IMR-90 (cell line): ENCODE measurements around a stretch of chr22.

DNA sequence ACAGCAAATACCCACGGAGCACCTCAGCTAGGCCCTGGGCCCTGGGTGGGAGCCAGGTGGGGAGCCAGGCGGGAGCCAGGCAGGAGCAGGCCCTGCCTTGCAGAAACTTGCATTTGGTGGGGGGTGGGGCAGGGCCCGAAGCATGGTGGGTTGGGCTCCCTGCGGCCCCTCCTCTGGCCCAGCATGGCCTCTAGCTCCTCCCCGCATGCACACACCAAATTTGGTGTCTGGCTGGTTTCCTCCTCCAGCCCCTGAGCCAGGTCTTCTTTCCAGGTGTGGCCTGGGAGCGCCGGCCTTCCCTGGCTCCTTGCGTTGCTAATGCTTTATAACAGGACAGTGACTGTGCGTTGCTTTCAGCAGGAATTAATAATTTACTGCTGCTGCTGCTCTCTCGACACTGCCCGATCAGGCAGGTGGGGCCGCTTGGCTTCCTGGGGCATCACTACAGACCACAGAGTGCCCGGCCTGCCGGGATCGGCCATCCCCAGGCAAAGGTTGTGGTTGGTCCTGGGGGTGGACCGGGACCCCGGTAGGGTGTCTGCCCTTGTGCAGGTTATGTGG lies 7.3 kb downstream of the GRAMD4 start:
- RRBS = 91% methylated on average over 4 of the region's 17 CpGs
CAGE:
- cytosol, long polyA plus RNA = no peak
- long polyA plus RNA = no peak
- nucleus, long polyA plus RNA = no peak

GRCh38 chr22:46665159-46665888 lies 45.1 kb downstream of the GRAMD4 start:
- RRBS = 92% methylated on average over 9 of the region's 28 CpGs
CAGE:
- cytosol, long polyA plus RNA = no peak
- long polyA plus RNA = no peak
- nucleus, long polyA plus RNA = no peak

DNA sequence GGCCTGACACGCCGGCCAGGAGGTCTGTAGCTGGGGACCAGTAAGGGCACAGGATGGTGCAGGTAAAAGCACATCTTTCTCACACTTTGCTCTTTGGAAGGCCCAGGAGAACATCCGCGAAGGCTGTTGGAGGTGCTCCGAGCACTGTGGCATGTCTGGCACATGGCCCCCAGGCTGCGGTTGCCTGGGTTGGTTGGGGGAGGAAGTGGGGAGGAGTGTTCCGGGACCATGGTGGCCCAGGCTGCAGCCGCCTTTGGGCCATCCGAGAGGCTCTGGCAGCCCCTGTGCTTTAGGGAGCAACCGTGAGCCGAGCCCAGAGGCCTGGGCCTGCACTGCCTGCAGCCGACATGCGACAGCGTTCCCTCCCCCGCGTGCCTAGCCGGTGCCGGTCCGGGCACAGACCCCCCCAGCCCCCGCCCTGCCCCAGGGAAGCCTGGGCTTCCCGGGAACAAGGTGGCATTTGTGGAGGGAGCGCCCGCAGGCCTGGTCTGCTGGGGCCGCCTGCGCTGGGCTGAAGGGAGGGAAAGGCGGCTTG lies 57.9 kb downstream of the GRAMD4 start:
- RRBS = 91% methylated on average over 3 of the region's 26 CpGs
CAGE:
- cytosol, long polyA plus RNA = no peak
- long polyA plus RNA = no peak
- nucleus, long polyA plus RNA = no peak

- RRBS = no CpG with 5 or more reads among the region's 22 CpGs
CAGE:
- cytosol, long polyA plus RNA = no peak
- long polyA plus RNA = no peak
- nucleus, long polyA plus RNA = no peak
Observed at GRCh38 chr22:46738805-46739714, 1.0 kb upstream of the CERK start.

DNA sequence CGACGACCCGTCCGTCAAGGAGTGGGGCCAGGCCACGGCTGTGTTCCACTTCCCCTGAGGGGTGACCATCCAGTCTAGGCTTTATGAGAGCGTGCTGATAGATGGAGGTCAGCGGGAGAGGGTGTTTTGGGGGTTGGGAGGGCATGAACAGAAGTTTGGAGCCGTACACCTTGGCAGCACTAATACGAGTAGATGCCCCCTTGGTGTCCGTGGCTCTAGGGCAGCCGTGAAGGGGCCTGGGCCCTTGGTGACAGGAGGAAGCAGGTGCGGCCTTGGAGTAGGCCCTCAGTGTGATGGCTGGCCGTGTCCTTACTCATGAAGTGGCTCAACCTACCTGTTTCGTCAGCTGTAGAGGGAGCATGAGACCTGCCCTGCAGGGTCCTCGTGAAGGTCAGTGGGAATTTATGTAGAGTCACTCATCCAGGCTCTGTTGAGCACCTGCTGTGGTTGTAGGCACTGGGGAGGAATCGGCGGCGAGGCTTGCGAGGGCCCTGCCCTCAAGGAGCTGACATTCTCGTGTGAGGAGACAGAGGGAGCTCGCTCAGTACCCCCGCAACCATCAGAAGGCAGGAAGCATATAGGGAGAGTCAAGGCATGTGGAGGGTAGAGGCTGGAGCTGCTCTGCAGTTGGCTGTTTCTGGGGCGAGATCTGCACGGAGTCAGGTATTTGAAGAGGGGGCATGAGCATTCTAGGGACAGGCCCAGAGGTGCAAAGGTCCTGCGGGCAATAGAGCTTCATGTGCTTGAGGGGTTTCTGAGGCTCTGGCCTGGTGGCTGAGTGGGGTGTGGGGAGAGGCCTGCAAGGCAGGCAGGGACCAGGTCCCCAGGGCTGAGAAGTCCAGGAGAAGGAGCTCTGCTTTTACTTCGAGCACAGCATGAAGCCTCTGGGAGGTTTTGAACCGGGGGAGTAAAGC lies 39.6 kb downstream of the TBC1D22A start:
- RRBS = no CpG with 5 or more reads among the region's 27 CpGs
CAGE:
- cytosol, long polyA plus RNA = no peak
- long polyA plus RNA = no peak
- nucleus, long polyA plus RNA = no peak

GRCh38 chr22:46824324-46824995 lies 62.0 kb downstream of the TBC1D22A start:
- RRBS = no CpG with 5 or more reads among the region's 12 CpGs
CAGE:
- cytosol, long polyA plus RNA = no peak
- long polyA plus RNA = no peak
- nucleus, long polyA plus RNA = no peak

DNA sequence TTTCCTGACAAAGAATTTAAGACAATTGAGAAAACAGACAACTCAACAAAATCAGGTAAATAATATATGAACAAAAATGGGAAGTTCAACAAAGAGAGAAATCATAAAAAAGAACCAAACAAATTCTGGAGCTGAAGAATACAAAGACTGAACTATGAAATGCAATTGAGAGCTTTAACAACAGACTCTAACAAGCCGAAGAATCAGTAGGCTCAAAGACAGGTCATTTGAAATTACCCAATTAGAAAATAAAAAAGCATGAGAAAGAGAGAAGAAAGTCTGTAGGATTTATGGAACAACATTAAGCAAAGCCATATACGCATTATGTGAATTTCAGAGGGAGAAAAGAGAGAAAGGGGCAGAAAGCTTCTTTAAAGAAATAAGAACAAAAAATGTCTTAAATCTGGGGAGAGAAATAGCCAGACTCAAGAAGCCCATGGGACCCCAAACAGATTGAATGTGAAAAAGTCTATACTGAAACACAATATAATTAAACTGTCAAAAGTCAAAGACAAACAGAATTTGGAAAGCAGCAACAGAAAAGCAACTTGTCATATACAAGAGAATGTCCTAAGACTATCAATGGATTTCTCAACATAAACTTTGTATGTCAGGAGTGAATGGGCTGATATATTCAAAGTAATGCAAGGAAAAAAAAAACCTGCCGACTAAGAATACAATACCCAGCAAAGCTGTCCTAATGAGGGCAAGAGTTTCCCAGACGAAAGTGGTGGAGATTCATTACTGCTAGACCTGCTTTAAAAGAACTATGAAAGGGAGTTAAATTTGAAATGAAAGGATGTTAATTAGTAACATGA lies 73.1 kb downstream of the TBC1D22A start:
- RRBS = no CpG with 5 or more reads among the region's 4 CpGs
CAGE:
- cytosol, long polyA plus RNA = no peak
- long polyA plus RNA = no peak
- nucleus, long polyA plus RNA = no peak

- RRBS = no CpG with 5 or more reads among the region's 5 CpGs
CAGE:
- cytosol, long polyA plus RNA = no peak
- long polyA plus RNA = no peak
- nucleus, long polyA plus RNA = no peak
Observed at GRCh38 chr22:46912053-46912475, 149.6 kb downstream of the TBC1D22A start.

GRCh38 chr22:46942572-46942880 lies 180.1 kb downstream of the TBC1D22A start:
- RRBS = no CpG with 5 or more reads among the region's 8 CpGs
CAGE:
- cytosol, long polyA plus RNA = no peak
- long polyA plus RNA = no peak
- nucleus, long polyA plus RNA = no peak

DNA sequence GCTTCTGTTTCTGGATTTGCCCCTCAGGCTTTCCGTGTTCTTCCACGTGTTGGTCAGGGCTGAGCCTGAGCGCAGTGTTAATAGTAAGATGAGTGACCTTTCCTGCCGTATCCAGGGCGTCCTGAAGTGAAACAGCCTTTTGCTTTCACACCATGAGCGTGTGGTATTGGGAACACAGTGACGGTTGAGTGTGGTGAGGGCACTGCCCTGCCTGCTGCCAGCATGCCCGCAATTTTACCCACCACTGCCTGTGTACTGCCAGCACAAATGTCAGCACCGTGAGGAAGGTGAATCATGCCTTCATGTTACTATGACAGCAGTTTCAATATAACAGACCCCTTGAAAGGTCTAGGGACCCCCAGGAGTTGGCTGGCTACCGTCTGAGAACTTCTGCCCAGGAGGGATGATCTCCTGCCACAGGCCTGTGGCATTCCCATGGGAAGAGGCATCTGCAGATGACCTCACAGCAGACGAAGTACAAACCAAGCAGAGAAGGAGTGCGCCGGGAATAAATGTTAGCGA lies 217.1 kb downstream of the TBC1D22A start:
- RRBS = no CpG with 5 or more reads among the region's 14 CpGs
CAGE:
- cytosol, long polyA plus RNA = no peak
- long polyA plus RNA = no peak
- nucleus, long polyA plus RNA = no peak

GRCh38 chr22:47038459-47038740 lies 275.9 kb downstream of the TBC1D22A start:
- RRBS = no CpG with 5 or more reads among the region's 6 CpGs
CAGE:
- cytosol, long polyA plus RNA = no peak
- long polyA plus RNA = no peak
- nucleus, long polyA plus RNA = no peak

- RRBS = no CpG with 5 or more reads among the region's 7 CpGs
CAGE:
- cytosol, long polyA plus RNA = no peak
- long polyA plus RNA = no peak
- nucleus, long polyA plus RNA = no peak
Observed at GRCh38 chr22:47062671-47063100, 300.2 kb downstream of the TBC1D22A start.

DNA sequence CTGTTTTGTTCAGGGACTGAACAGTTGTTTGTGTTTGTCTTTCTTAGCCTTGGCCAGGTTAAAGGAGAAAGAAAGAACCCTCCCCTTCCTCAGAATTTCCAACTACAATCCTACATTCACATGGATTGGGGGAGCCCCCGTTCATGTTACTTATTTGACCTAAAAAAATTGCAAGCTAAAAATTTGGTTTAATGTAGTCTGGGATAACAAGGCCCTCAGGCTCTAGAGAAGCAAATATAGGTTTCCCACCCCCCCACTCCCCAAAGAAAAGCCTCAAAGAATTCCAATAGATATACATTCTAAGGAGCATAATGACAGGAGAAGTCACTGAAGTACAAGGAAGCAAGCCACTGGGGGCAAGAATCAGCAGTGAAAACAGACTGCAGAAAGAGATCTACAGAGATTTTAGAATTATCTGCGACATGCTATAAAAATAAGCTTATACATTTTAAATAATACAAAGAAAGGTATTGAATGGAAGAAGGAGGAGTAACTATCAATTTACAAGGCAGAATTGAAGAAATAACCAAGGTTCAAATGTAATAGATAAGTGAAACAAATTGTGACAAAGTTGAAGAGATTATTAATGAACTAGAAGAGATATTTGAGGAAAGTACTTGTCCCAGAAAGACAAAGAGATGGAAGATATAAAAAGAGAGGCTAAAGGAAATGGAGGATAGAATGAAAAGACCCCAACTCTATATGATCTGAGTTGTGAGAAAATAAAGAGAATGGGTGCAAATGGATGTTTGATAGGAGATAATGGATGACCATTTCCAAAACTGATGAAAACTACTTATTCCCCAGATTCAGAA lies 343.3 kb downstream of the TBC1D22A start:
- RRBS = no CpG with 5 or more reads among the region's 2 CpGs
CAGE:
- cytosol, long polyA plus RNA = no peak
- long polyA plus RNA = no peak
- nucleus, long polyA plus RNA = no peak

GRCh38 chr22:47129862-47130529 lies 367.5 kb downstream of the TBC1D22A start:
- RRBS = 93% methylated on average over 7 of the region's 17 CpGs
CAGE:
- cytosol, long polyA plus RNA = no peak
- long polyA plus RNA = no peak
- nucleus, long polyA plus RNA = no peak

DNA sequence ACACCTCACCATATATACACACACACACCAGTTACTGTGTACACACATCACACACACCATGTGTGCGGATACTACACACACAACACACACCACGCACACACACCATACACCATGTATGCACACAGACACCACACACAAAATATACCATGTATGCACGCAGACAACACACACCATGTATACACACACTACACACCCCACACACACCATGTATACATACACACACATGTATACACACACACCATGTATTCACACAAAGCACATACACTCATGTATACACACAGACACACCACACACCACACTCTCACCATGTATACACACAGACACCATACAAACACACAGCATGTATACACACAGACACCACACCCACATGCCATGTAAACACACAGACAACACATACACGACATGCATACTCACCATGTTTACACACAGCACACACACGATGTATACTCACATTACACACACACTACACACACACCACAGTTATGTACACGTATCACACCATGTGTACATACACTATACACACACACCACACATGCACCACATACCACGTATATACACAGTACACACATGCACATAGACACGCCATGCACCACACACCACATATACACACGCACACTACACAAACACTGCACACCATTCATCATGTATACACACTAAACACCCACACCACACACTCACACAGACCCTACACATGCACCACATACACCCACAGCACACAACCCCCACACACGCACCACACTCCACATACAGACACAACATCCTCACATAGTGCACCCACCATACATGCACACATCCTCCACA lies 396.9 kb downstream of the TBC1D22A start:
- RRBS = no CpG with 5 or more reads among the region's 10 CpGs
CAGE:
- cytosol, long polyA plus RNA = no peak
- long polyA plus RNA = no peak
- nucleus, long polyA plus RNA = no peak

DNA sequence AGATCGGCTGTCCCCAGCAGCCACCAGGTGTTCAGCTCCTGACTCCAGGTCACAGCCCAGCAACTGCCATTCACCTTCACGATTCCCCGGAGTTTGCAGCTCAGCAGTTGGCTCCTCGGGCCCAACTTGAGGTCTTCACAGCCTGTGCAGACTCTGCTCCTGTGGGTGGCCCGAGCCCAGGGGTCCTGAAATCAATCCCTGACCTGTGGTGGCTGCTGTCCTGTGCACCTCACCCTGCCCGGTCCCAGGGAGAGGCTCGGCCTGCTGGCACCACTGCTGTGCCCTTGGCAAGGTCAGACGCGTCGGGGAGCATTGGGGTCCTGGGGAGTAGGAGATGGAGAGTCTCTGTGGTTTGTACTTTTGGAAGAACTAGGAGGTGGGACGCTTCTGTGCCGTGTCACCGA lies 414.4 kb downstream of the TBC1D22A start:
- RRBS = no CpG with 5 or more reads among the region's 13 CpGs
CAGE:
- cytosol, long polyA plus RNA = no peak
- long polyA plus RNA = no peak
- nucleus, long polyA plus RNA = no peak

GRCh38 chr22:47487711-47488367 lies 725.4 kb downstream of the TBC1D22A start:
- RRBS = no CpG with 5 or more reads among the region's 26 CpGs
CAGE:
- cytosol, long polyA plus RNA = no peak
- long polyA plus RNA = no peak
- nucleus, long polyA plus RNA = no peak

DNA sequence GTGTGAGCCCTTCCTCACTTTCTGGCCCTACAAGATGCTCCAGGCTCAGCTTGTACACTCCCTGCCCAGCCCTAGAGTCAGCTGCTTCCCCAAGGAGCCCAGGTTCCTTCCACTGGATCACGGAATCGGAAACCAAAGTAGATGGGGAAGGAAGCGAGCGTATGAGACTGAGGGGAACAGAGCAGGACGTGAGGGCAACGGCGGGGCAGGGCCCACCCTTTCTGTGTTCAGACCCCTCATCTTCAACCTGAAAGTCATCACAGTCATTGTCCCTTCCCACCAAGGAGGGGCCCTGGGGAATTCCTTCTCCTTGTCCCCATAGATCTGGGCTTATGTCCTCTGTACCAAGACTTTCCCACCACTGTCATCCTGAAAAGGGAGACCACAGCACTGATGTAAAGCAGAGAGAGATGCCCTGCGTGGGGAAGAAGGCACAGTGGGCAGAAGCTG lies 605.9 kb upstream of the TAFA5 start:
- RRBS = no CpG with 5 or more reads among the region's 8 CpGs
CAGE:
- cytosol, long polyA plus RNA = no peak
- long polyA plus RNA = no peak
- nucleus, long polyA plus RNA = no peak

- RRBS = 0% methylated on average over 4 of the region's 15 CpGs
CAGE:
- cytosol, long polyA plus RNA = no peak
- long polyA plus RNA = no peak
- nucleus, long polyA plus RNA = no peak
Observed at GRCh38 chr22:48090055-48090485, 399.3 kb upstream of the TAFA5 start.

- RRBS = no CpG with 5 or more reads among the region's 11 CpGs
CAGE:
- cytosol, long polyA plus RNA = no peak
- long polyA plus RNA = no peak
- nucleus, long polyA plus RNA = no peak
Observed at GRCh38 chr22:48097301-48097863, 392.0 kb upstream of the TAFA5 start.